SJSA1 (cell line): ENCODE measurements around a stretch of chr10.

- RAMPAGE, long total RNA, result no peak
These were observed 78.4 kb downstream of the CDH23 start for GRCh38 chr10:71475147-71475513.

DNA sequence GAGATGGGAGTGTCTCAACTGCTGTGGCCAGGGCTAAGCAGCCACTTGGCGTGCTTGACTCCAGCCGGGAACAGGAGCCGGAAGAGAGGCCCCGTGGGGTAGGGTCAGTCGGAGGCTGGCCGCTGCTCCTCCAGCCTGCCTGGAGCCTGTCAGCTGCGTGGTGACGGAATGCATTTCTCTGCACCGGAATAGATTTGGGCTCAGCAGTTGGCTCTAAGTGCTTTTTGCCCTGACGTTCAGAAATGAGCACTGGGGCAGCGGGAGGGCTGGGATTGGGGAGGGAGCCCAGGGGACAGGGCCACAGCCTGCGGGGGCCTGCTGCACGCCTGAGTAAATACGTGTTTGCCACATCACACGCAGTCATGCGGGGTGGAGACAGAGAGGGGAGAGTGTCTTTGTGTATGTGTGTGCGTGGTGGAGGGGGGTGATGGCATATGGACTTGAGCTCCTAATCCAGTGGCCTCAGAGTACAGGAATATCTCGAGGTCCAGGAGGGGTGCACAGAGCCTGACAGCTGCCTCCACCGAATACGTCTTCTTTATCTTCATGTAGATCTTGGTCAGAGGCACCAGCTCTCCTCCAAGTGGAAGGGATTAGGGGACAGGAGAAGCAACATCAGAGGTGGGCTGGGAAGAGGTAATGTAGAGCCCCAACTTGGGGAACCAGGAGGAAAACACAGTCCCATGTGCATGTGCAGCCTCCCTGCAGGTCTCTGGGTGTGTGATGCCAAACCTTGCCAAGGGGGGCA lies 151.3 kb downstream of the CDH23 start:
- RAMPAGE, long total RNA, result no peak

- RAMPAGE, long total RNA, result no peak
These were observed 121.8 kb downstream of the C10orf105 start for GRCh38 chr10:71597516-71598527.

- RAMPAGE, long total RNA, result no peak
These were observed 80.3 kb downstream of the C10orf105 start for GRCh38 chr10:71639193-71639775.

DNA sequence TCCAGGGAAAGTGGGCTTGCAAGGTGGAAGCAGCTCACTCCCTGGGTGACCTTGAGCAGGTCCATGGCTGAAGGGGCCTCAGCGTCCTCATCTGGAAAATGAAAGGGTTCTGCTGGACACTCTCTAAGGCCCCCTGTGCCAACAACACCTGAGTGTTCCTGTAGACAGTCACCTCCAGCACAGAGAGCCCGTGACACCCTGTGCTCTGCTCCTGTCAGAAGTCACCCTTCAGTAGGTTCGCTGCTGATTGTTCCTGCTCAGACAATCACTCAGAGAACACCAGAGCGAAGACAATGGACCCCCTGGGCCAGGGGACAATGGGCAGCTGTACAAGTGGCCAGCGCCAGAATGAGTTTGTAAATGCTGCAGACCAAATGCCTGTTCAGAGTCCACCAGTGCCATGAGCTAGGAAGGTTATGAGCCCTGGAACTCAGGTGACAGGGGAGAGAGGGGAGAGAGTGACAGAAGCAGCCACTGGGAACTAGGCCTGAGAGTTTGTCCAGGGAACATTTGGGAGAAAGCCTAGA lies 60.6 kb downstream of the C10orf105 start:
- RAMPAGE, long total RNA, result no peak

DNA sequence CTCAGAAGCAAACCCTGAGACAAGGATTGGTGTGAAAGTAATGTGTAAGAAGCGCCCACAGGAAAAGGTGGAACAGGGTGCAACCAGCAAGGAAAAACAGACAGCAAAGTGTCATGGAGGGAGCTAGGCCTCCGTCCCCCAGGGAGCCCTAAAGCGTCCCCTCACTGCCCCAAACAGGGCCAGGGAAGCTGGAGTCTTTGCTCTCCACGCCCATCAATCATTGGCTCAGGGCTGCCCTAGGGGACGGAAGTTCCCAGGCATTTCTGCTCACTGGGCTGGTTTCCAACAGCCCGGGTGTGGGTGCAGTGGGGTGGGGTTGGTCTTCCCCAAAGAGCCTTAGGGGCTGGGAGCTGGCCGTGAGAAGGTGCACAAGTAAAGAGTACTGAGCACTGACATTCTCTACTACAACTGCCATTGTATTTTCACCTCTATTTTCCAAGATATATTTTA lies 9.7 kb upstream of the C10orf105 start:
- RAMPAGE, long total RNA, result no peak

GRCh38 chr10:71735819-71736636 lies 16.4 kb upstream of the C10orf105 start:
- RAMPAGE, long total RNA, result no peak

DNA sequence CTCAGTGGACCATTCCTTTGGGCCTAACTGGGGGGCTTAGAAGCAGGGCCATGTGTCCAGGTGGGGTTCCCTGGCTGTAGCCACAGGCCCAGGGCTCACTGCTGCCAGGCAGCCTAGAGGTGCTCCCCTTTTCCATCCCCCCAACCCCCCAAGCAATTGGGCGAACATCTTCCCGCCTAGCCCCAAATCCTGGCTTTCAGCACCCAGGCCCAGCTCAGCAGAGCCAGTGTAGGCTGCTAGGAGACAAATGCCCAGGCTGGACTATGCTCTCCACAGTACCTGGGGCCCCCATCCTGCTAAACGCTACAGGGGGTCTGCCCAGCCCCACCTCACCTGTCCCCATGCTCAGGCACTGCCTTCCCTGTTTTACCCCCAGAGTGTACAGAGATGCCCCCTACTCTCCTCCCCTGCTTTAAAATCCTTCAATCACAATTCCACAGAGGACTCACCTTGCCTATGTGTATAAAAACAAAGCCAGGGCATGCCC lies 23.6 kb downstream of the VSIR start:
- RAMPAGE, long total RNA, result no peak

DNA sequence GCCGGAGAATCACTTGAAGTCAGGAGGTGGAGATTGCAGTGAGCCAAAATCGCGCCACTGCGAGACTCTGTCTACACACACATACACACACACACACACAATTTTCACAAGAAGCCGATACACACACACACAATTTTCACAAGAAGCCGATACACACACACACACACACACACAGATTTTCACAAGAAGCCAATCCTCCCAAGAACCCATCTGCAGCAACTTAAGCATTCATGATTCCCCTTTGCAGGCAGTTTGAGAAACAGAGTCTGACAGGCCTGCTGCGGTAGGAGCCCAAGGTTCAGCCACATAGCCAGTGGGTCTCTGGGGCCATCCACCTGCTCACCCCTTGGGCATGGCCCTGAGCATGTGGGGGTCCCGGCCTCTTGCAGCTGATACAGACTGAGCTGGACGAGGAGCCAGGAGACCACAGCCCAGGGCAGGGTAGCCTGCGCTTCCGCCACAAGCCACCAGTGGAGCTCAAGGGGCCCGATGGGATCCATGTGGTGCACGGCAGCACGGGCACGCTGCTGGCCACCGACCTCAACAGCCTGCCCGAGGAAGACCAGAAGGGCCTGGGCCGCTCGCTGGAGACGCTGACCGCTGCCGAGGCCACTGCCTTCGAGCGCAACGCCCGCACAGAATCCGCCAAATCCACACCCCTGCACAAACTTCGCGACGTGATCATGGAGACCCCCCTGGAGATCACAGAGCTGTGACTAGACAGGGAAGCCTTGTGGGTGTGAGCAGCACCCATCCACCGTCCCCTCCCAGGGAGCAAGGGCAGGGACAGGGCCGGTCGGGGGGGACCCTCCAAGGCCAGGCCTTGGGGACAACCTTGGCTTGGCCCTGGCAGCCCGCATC lies 36.3 kb downstream of the PSAP start:
- RAMPAGE, long total RNA, result no peak

GRCh38 chr10:71816126-71817079 lies 34.6 kb downstream of the PSAP start:
- RAMPAGE, long total RNA, result no peak

DNA sequence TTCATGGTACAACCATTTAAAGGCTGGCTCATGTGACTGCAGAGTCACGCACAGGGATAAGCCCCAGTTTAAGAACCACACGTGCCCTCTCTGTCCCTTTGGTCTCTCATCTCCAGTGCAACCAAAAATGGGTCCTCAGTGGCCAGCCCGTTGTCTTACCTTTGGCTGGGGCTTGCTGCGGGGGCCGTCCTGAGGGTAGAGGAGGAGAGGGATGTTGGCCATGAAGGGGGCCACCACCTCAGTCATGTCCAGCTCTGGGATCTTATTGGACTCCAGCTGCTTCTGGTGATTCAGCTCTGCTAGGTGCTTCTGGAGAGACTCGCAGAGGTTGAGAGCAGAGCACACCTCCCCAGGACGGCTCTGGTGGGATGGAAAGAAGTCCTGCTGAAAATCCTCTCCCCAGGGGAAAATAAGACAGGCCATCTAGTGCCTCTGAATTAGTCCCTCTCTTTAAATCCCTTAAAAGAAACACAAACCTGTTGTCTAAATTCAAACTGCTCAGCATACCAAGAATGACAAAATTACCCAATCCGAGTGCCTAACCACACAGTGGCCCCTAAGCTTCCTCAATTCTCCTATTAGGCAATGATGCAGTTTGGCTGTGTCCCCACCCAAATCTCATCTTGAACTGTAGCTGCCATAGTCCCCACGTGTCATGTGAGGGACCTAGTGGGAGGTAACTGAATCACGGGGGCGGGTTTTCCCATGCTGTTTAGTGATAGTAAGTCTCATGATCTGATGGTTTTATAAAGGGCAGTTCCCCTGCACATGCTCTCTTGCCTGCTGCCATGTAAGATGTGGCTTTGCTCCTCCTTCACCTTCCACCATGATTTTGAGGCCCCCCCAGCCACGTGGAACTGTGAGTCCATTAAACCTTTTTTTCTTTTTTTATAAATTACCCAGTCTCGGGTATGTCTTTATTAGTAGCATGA lies 22.1 kb downstream of the PSAP start:
- RAMPAGE, long total RNA, result no peak

DNA sequence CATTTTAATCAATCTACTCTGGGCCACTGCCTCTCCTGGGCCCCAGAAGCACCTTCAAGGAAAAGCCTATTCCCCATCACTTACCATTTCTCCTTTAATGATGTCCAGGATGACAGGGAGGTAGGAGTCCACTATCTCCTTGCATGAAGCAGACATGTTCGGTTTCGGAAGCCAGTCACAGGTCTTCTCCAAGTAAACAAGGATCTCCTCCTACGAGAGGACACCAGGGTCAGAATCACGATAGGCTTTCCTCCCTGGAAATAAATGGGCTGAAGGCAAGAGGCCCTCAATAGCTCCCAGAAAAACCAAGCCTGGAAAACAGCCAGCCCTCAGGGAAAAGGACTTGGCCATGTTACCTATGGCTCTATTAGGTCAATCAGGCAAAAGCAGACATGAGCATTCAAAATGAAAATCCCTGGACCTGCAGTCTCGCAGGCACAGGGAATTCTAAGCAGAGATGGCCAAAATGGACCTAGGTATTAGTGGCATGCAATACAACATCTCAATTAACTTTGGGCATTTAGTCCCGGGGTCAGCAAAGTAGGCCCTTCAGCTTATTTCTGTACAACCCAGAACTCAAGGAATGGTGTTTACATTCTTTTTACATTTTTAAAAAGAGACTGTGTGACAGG lies 19.9 kb downstream of the PSAP start:
- RAMPAGE, long total RNA, result no peak

DNA sequence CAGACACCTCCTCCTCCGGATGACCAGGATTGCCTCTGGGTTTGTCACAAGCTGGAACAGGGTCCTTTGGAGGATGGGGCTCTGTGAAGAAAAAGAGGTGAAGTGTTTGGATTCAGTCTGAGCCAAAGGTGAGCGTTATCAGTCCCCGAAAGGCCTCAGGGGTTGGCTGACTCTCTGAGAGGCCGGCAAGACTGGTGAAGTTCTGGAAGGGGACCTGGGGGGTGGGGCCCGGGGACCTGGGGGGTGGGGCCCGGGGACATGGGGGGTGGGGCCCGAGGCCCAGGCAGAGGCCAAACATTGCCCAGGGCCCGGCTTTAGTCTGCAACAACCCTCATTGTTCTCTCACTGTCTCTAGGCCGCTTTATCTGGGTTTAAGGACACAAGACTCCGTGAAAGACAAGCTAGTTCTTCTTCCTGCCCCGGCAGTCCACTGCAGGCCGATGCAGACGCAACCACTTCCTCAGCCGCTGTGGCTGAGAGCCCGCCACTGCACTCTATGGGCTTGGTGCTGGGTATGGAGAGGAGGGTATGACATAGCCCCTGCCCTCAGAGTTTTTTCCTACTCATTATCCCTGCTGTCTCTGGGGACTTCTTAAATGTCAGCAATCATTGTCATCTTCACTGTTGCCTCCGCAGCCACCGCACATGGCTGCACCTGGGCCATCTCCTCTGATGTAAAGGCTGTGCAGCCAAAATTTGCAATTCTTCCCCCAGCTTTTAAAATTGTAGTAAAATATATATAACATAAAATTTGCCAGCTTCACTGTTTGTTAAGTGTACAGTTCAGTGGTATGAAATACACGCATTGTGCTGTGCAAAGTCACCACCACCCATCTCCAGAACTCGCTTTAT lies 27.5 kb upstream of the PSAP start:
- RAMPAGE, long total RNA, result no peak

GRCh38 chr10:71964722-71965106 lies 519 bp downstream of the CHST3 start:
- RAMPAGE, long total RNA, result no peak

DNA sequence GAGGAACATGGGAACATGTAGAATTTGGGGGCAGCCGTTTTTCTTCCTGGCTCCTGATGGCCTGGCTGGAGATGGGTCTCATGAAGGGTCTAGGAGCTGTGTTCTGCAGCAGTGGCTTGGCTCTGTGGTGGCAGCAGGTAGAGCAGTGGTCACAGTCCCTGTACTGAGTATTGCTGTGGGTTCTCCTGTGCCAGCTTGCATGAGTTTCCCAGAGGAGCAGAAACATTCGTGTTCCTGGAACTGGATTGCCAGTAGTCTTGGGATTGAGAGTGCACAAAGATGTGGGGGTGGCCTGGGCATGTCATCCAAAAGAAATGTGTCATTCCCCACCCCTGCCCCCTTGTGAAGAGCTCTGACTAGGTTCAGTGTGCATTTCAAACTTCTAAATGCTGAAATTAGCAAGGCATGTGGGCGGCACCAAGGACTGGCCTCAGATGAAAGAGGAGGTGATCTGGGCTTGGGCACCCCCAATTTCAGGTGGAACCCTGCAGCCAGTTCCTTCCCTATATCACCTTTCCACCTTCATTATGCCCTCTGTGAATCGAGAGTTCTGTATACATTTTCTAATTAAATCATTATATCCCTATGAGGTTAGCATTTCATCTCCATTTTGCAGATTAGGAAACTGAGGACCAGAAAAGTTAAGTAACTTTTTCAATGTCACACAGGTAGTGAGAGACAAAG lies 2.1 kb downstream of the CHST3 start:
- RAMPAGE, long total RNA, result no peak

DNA sequence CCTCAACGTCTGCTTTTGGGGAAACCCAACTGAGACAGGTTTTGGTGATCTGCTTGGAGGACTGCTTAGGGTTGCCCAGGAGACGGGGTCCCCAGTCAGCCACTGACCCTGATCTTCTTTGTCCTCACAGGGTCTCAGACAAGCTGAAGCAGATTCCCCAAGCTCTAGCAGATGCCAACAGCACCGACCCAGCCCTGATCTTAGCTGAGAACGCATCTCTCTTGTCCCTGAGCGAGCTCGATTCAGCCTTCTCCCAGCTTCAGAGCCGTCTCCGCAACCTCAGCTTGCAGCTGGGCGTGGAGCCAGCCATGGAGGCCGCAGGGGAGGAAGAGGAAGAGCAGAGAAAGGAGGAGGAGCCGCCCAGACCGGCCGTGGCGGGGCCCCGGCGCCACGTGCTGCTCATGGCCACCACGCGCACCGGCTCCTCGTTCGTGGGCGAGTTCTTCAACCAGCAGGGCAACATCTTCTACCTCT lies 42.9 kb downstream of the CHST3 start:
- RAMPAGE, long total RNA, result no peak

GRCh38 chr10:72027503-72028026 lies 60.8 kb downstream of the SPOCK2 start:
- RAMPAGE, long total RNA, result no peak

DNA sequence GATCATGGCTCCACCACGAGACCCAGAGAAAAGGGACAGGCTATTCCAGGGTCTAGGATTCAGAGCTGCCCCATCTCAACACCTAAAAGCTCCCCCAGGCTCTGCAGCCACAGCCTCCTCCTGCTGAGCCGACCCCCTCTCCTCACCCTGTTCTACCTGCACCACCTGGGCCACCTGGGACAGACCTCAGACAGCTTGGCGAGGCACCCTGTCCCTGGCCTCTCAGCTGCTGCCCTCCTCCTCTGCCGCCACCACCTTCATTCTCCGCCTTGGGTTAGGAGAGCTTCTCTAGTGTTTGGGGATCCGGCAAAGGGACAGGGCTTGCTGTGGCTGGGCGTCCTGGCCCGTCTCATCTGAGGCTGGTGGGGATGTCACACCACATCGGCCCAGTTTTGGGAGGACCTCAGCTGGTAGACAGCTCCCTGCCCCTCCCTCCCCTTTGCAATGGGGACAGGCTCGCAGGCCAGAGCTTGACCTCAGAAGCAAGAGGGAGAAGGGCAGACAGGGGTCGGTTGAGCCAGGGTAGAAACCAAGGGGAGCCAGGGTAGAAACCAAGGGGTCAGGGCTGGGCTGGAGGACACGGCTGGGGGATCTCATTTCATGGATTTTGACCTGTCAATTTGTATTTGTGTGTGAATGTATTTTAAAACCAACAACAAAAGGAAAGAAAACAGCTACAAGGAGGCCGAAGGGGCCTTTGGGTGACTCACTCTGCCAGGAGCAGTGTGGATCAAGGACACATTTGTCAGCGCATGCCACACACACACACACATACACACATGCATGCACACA lies 26.4 kb downstream of the SPOCK2 start:
- RAMPAGE, long total RNA, result no peak

DNA sequence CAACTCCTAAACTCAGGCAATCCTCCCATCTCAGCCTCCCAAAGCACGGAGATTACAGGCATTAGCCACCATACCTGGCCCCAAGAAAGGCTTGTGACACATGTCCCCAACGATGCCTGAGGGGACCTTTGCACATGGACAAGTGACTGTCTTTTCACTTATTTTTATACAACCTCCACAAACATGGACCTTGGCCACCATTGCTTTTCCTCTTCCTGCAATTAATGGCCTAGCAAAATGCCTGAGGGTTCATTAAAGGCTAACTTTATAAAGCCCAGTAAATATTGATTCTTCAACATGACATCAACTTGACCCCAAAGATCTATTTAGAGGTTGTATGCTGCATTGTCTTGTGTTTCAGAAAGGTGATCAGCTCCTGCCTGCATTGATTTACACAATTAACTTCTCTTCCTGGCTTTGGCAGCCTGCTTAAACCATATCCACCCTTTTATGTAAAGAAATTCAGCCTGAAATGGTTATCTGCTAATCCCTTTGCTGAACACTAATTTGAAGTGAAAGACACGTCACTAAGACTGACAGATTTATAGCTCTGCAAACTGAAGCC lies 10.2 kb upstream of the SPOCK2 start:
- RAMPAGE, long total RNA, result no peak

GRCh38 chr10:72277159-72277263 lies 3.3 kb downstream of the DDIT4 start:
- RAMPAGE, long total RNA, result no peak